GM12878 (cell line): ENCODE data around the genes MAGED2, PAGE2B and SPIN3.

- RAMPAGE, long total RNA: no peak
- RRBS, 2 experiments: 25% methylated on average over 2 of the region's 10 CpGs; no CpG with 5 or more reads in 1 of the 2 experiments
CAGE:
- cytosol, long polyA minus RNA: no peak
- cytosol, long polyA plus RNA: no peak
- long polyA plus RNA: no peak
- nucleolus, long total RNA: no peak
- nucleus, long polyA plus RNA: no peak
- nucleus, long total RNA: no peak
Observed at GRCh38 chrX:53284437-53285125, 36.6 kb downstream of the IQSEC2 start.

DNA sequence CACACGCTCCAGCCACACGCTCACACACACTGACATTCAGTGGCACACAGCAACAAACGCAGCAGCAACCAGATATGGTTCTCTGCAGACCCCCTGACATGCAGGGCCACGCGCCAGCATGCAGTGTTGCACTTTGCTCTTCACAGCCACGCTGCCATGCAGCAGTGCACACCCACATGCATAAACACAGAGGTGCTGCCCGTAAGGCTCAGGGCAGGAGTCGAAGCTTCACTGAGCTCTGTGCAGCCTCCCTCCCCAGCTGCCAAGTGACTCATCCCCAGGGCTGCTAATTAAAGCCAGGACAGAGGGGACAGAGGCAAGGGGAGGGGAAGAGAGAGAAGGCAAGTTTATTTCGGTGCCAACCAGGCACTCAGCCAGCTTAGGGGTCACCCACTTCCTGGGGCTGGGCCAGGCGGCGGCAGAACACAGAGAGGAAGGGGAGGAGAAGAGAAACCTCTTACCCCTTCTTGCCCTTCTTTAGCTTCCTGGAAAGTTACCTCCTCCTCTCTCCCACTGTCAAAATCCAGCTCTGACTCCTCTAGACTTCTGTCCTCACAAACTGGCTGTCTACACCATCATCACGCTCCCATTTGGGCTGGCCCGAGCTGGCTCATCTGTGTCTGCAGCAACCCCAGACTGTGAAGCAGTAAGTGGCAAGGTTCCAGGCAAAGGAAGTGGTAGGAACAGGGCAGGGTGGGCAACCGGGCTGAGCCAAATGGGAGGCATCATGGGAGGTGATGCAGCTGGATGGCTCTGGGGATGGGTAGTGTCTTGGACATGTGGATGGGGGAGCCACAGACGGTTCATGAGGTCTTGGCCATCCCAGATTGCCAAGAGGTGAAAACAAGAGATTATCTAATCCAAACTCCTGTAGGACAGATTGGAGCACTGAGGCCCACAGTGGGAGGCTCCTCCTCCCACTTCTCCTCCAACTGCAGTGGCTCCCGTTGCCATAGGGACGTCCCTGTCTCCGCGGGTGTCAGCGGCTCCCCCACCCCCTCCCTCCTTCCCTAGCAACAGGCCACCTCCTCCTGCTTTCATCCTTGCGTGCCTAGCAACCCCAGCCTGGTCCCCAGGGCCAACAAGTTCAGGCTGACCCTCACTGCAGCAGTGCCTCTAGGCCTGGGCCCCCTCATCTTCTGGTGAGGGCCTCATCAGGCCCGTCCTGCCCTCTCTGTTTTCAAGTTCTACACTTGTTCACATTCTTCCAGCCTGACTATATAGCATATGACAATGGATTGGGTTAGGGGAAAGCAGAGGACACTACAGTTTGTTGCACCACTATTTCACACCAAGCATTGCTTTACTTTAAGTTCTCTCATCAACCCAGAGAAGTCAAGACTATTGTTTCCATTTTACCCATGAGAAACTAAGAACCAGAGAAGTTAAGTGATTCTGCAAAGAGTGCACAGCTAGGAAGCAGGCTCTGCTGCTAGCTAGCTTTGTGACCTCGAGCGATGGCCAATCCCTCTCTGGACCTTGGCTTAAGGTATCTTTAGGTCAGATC is 33.2 kb downstream of the IQSEC2 start:
- RAMPAGE, long total RNA: no peak
- RRBS, 2 experiments: no CpG with 5 or more reads among the region's 24 CpGs
CAGE:
- cytosol, long polyA minus RNA: no peak
- cytosol, long polyA plus RNA: no peak
- long polyA plus RNA: no peak
- nucleolus, long total RNA: no peak
- nucleus, long polyA plus RNA: no peak
- nucleus, long total RNA: no peak

- RAMPAGE, long total RNA: no peak
- RRBS, 2 experiments: no CpG with 5 or more reads among the region's 7 CpGs
CAGE:
- cytosol, long polyA minus RNA: no peak
- cytosol, long polyA plus RNA: no peak
- long polyA plus RNA: no peak
- nucleolus, long total RNA: no peak
- nucleus, long polyA plus RNA: no peak
- nucleus, long total RNA: no peak
Observed at GRCh38 chrX:53374119-53374841, 48.2 kb downstream of the SMC1A start.

- RAMPAGE, long total RNA: no peak
- RRBS, 2 experiments: no CpG with 5 or more reads among the region's 7 CpGs
CAGE:
- cytosol, long polyA minus RNA: start-site peak on the minus strand at chrX:53573868-53573875, 37 reads
- cytosol, long polyA plus RNA: no peak
- long polyA plus RNA: no peak
- nucleolus, long total RNA: no peak
- nucleus, long polyA plus RNA: no peak
- nucleus, long total RNA: no peak
Observed at GRCh38 chrX:53573574-53574080, 112.9 kb downstream of the HUWE1 start.

DNA sequence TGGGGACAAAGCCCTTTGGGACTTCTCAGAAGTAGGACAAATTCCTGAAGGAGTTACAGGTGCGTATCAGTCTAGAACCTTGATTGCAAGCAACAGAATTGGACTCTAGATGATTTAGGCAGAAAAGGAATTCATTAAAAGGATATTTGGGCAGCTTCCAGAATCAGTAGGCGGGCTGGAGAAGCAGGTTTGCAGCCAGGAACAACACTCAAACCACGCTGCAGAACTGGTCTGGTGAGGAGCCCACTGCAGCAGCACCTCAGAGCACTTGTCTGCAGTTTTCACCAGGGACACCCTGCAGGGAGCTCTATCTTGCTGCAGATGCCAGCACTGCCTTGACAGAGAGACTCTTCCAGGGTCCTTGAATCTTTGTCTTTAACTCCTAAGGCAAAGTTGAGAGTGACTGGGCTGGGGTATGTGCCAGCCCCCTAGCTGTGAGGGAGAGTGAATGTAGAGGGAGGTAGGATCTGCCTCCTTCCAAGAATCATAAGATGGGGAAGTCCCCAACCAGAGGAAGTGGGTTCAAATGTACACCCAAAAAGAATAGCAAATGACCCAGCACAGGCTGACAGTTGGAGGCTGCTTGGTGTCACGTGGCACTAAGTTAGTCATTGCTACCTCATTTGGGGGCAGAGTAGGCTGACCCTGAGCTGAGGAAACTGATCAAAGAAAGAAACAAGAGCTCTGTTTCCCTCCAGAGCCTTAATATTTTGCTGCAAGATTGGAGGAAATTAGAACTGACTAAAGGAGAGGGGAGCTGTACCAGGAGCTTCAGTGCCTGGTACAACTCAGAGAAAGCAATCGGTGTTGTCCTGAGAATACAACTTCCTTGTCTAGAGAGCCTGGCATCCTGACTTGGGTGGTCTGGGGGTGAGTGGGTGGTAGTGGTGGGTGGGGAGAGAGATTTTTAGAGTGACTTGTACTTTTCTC is 28.2 kb upstream of the HUWE1 start:
- RAMPAGE, long total RNA: start-site peak on the minus strand centred at position 431 of the sequence, 211 bp wide, 53 and 81 reads in 2 replicates
- RRBS, 2 experiments: no CpG with 5 or more reads among the region's 5 CpGs
CAGE:
- cytosol, long polyA minus RNA: start-site peak on the minus strand centred at position 474 of the sequence, 59 bp wide, 76 reads
- cytosol, long polyA plus RNA: start-site peak on the plus strand centred at position 691 of the sequence, 168 bp wide, 14 and 10 reads in 2 replicates
- long polyA plus RNA: no peak
- nucleolus, long total RNA: start-site peak on the minus strand centred at position 346 of the sequence, 272 bp wide, 173 reads; start-site peak on the plus strand centred at position 700 of the sequence, 149 bp wide, 51 reads
- nucleus, long polyA plus RNA: start-site peak on the minus strand centred at position 415 of the sequence, 100 bp wide, 123 and 154 reads in 2 replicates
- nucleus, long total RNA: no peak

DNA sequence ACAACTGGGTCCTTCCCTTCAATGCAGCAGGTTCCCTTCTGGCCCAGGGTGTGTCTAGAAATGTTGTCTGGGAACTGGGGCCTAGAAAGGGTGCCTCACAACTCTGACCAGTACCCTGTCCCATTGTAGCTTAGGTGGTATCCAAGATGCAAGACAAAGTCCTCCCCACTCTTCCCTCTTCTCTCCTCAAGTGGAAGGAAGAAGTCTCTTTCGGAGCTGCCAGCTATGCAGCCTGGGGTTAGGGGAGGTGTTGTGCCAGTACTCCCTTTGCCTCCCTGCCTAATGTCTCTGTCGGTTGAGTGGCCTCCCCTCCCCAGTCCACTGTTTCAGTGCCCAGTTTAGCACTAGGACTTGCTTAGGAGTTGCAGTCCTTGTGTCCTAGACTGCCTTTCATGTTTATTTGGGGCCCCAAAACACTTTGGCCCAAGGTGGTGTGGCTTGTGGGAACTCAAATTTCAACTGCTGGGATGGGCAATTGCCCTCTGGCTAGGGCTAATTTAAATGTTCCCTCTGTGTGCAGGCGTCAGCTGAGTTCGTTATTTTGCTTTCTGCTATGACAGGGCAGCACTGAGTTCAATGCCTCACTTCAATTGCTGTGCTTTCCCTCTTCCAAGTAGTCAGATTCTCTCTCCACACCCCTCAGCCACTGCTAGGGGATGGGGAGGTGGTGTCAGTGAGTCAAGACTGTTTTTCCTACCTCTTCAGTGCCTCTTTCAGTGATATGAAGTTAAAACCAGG is 51.3 kb downstream of the ITIH6 start:
- RAMPAGE, long total RNA: no peak
- RRBS, 2 experiments: no CpG with 5 or more reads among the region's 4 CpGs
CAGE:
- cytosol, long polyA minus RNA: no peak
- cytosol, long polyA plus RNA: no peak
- long polyA plus RNA: no peak
- nucleolus, long total RNA: no peak
- nucleus, long polyA plus RNA: no peak
- nucleus, long total RNA: no peak

- RAMPAGE, long total RNA: no peak
- RRBS, 2 experiments: no CpG with 5 or more reads among the region's 2 CpGs
CAGE:
- cytosol, long polyA minus RNA: no peak
- cytosol, long polyA plus RNA: no peak
- long polyA plus RNA: no peak
- nucleolus, long total RNA: no peak
- nucleus, long polyA plus RNA: no peak
- nucleus, long total RNA: no peak
Observed at GRCh38 chrX:54774406-54775255, 23.4 kb downstream of the ITIH6 start.

DNA sequence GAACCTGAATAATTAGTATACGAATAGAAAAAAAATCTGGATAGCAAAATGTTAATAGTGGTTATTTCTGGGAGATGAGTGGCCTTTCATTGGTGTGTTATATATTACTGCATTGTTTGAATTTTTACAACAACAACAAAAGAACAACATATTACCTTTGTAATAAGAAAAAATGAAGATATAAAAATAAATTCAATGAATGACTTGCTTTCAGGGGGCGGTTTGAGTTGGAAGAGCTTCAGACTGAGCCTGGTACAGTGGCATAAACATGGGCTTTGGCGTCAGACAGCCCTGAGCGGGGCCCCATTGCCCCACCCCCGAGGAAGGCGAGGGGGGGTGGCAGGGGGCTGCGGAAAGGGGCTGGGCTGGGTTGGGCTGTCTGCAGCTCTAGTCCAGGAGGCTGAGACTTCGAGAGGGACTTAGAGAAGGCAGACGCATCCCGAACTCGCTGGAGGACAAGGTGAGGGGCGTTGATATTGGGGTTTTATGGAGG is at the start of gene MAGED2:
Gene MAGED2 (plus strand): TSS at position 403 of the 493 bp plus-strand sequence.
- RAMPAGE, long total RNA: no peak
- RRBS, 2 experiments: no CpG with 5 or more reads among the region's 12 CpGs
CAGE:
- cytosol, long polyA minus RNA: no peak
- cytosol, long polyA plus RNA: start-site peak on the plus strand centred at position 385 of the sequence, 58 bp wide, 103 and 74 reads in 2 replicates
- long polyA plus RNA: start-site peak on the plus strand centred at position 382 of the sequence, 82 bp wide, 111 and 67 reads in 2 replicates
- nucleolus, long total RNA: start-site peak on the plus strand centred at position 413 of the sequence, 20 bp wide, 143 reads
- nucleus, long polyA plus RNA: start-site peak on the plus strand centred at position 405 of the sequence, 54 bp wide, 108 and 87 reads in 2 replicates
- nucleus, long total RNA: start-site peak on the plus strand centred at position 381 of the sequence, 46 bp wide, 23 reads

DNA sequence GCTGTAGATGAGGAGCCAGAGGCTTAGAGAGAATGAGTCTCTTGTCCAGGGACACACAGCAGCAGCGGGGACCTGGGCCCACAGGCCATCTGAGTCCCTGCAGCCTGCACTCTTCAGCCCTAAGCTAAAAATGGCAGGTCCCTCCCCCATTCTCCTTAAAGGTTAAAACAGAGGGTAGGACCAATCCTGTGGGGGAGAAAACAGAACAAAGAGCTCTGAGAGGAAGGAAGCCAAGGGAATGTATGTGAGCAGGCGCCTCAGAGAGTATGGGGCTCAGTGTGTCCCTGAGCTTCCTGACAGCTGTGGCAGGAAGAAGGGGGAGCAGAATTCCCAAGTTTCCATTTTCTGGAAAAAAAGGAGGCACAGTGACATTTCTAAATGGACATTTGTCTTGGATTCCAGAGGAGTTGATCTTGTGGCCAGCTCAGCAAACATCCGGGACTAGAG is 16.1 kb downstream of the MAGED2 start:
- RAMPAGE, long total RNA: no peak
- RRBS, 2 experiments: no CpG with 5 or more reads among the region's 3 CpGs
CAGE:
- cytosol, long polyA minus RNA: no peak
- cytosol, long polyA plus RNA: no peak
- long polyA plus RNA: no peak
- nucleolus, long total RNA: no peak
- nucleus, long polyA plus RNA: no peak
- nucleus, long total RNA: no peak

DNA sequence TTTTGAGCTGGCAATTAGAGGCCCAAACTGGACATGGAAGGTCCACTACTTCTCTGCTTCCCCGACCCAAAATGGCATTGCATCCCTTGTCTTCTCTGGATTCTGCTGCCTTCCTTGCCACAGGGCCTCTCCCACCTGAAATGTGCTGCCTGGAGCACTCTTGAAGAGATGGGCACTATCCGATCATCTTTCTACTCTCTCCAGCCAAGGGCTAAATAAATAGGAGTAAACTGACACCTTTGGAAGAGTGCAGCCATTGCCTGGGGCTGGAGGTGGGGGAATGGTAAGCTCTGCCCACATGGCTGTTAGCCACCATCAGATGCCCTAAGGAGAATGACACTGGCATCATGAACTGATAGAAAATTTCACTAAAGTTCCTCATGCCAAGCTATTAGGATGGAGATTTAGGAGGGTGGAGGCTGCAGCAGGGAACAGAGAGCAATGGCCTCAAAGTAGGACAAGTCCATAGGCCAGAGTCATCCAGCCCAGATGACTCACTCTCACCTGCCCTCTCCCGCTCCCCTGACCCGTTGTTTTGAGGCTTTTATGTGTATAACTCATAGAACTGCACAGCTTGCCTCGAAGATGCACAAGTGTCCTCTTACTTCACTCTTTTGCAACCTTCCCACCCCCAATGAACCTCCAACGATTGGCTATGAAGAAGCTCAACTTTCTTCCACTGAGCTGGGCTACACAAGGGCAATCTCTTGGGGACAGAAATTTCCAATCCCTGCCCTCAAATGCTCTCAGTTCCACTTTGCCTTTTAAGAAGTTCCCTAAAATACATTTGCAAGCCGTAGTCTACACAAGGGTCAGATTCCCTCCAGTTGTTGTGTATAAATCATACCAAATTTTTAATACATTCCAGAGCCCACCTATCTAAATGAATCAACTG is 872 bp upstream of the PFKFB1 start:
- RAMPAGE, long total RNA: no peak
- RRBS, 2 experiments: no CpG with 5 or more reads among the region's 7 CpGs
CAGE:
- cytosol, long polyA minus RNA: no peak
- cytosol, long polyA plus RNA: no peak
- long polyA plus RNA: no peak
- nucleolus, long total RNA: no peak
- nucleus, long polyA plus RNA: no peak
- nucleus, long total RNA: no peak

DNA sequence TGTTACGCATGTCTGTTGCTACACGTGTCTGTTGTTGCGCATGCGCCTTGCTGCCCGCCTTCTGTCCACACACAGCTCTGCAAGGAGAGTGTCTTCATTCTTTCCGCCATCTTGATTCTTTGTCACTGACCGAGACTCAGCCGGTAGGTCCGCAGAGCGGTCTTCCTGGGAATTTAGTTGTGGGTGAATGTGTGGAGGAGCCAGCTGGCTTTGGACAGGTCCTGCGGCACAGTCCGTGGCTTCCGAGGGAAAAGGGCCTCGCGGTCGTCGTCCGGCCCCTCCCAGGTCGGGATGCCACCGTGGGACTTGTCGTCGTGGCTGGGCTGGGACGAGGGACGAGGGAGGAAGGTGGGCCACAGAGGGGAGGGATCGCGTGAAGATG is at the start of gene PAGE2B:
Gene PAGE2B (plus strand): TSS at position 59 of the 382 bp plus-strand sequence.
- RAMPAGE, long total RNA: no peak
- RRBS, 2 experiments: no CpG with 5 or more reads among the region's 26 CpGs
CAGE:
- cytosol, long polyA minus RNA: no peak
- cytosol, long polyA plus RNA: no peak
- long polyA plus RNA: no peak
- nucleolus, long total RNA: no peak
- nucleus, long polyA plus RNA: no peak
- nucleus, long total RNA: no peak

- RAMPAGE, long total RNA: no peak
- RRBS, 2 experiments: no CpG with 5 or more reads among the region's 45 CpGs
CAGE:
- cytosol, long polyA minus RNA: no peak
- cytosol, long polyA plus RNA: no peak
- long polyA plus RNA: no peak
- nucleolus, long total RNA: start-site peak on the plus strand at chrX:55453131-55453137, 16 reads; start-site peak on the plus strand at chrX:55453268-55453302, 15 reads; start-site peak on the plus strand at chrX:55453400-55453443, 14 reads
- nucleus, long polyA plus RNA: no peak
- nucleus, long total RNA: no peak
Observed at GRCh38 chrX:55452393-55453701, 920 bp downstream of the MAGEH1 start.

DNA sequence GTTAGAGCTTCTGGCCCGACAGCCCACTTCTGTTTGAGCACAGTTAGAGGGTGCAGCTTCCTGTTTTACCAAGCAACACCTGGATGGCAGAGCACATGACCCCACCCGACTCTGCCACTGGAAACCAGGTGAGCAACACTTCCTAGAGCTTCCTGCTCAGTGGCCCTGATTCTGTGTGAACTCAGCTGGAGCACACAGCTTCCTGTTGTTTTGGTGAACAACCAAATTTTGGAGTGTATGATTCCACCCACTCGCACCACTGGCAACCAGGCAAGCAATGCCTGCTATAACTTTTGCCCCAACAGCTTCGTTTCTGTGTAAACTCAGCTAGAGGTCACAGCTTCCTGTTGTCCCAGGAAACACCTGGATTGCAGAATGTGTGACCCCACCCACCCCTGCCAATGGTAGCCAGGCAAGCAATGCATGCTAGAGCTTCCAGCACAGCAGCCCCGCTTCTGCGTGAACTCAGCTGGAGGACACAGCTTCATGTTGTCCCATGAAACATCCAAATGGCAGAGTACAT is 163.8 kb upstream of the KLF8 start:
- RAMPAGE, long total RNA: no peak
- RRBS, 2 experiments: no CpG with 5 or more reads among the region's 6 CpGs
CAGE:
- cytosol, long polyA minus RNA: no peak
- cytosol, long polyA plus RNA: no peak
- long polyA plus RNA: no peak
- nucleolus, long total RNA: no peak
- nucleus, long polyA plus RNA: no peak
- nucleus, long total RNA: no peak

DNA sequence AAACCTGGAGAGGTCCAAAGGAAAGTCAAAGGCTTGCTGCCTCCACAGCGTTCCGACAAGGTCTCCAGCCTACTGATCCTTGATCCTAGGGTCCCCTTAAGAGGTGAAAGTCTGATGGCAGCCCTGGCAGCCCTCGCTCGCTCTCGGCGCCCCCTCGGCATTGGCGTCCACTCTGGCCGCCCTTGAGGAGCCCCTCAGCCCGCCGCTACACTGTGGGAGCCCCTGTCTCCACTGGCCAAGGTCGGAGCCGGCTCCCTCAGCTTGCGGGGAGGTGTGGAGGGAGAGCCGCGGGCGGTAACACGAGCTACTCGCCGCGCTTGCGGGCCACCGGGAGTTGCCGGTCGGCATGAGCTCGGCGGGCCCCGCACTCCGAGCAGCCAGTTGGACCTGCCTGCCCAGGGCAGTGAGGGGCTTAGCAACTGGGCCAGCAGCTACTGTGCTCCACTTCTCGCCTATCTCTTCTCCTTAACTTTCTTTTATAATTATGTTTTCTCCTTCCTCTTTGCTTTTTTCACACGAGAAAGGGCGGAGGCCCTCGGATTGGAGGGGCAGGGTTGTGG is 38.2 kb downstream of the NBDY start:
- RAMPAGE, long total RNA: no peak
- RRBS, 2 experiments: 5 to 91% methylated on average over 6 of the region's 33 CpGs
CAGE:
- cytosol, long polyA minus RNA: no peak
- cytosol, long polyA plus RNA: no peak
- long polyA plus RNA: no peak
- nucleolus, long total RNA: no peak
- nucleus, long polyA plus RNA: start-site peak on the minus strand centred at position 448 of the sequence, 105 bp wide, 14 and 10 reads in 2 replicates
- nucleus, long total RNA: no peak

DNA sequence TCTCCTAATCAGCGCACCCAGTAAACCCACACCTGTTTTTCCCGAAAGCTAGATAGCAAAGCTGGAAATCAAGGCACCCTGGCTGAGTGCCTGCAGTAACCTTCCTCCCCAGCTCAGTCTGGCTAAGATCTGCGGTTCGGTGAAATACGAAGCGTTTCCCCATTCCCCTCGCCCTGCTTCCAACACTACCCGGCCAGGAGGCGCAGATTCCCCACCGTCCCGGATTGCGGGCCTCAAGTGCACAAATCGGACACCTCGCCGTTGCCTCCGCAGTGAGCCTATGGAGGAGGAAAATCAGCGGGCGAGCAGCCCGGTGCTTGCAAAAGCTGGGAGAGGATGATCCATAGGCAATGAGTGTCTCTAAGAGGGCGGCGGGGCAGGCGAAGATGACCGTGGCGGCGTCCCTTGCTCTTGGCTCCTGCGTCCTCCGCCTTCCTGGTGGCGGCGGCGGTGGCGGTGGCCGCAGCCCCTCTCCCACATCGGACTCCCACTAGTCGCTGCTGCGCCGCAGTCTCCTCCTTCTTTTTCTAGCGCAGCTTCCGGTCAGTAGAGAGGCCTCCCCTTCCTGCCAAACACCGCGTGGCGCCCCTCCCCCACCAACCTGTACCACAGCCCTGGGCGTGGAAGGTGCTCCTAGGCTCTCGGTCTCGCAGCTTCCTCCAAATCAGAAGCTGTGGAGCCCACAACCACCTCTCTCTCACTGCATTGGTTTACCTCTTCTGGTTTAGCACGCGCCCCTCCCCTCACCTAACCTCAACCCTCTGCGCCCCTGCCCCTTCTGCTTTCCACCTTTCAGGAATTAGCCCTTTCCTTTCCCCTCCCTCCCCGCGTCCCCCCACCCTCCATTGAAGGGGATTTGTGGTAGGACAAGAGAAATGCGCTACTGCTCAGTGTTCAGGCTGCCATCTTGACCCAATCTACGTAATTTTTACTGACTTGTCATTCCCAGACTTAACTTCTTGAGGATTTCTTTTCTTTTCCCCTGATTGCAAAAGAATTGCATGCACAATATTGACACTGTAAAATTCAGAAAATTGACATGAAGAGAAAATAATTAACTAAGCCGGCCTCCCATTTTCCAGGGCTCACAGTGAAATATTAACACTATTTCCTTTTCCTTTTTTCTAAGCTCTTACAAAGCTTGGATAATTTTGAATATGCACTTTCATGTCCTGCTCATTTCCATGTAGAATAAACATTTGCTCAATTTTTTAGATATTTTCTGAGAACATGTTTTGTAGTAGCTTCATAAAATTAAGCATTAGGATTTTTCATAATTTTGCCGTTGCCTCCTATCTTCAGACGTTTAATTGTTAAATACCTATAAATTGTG is at the start of gene SPIN3:
Gene SPIN3 (minus strand): TSS at position 515 of the 1,333 bp plus-strand sequence.
- RAMPAGE, long total RNA: start-site peak on the minus strand centred at position 467 of the sequence, 71 bp wide, 30 and 100 reads in 2 replicates
- RRBS, 2 experiments: 34 to 44% methylated on average over 6 of the region's 54 CpGs
CAGE:
- cytosol, long polyA minus RNA: no peak
- cytosol, long polyA plus RNA: no peak
- long polyA plus RNA: no peak
- nucleolus, long total RNA: no peak
- nucleus, long polyA plus RNA: start-site peak on the minus strand centred at position 493 of the sequence, 23 bp wide, 36 and 63 reads in 2 replicates
- nucleus, long total RNA: no peak

DNA sequence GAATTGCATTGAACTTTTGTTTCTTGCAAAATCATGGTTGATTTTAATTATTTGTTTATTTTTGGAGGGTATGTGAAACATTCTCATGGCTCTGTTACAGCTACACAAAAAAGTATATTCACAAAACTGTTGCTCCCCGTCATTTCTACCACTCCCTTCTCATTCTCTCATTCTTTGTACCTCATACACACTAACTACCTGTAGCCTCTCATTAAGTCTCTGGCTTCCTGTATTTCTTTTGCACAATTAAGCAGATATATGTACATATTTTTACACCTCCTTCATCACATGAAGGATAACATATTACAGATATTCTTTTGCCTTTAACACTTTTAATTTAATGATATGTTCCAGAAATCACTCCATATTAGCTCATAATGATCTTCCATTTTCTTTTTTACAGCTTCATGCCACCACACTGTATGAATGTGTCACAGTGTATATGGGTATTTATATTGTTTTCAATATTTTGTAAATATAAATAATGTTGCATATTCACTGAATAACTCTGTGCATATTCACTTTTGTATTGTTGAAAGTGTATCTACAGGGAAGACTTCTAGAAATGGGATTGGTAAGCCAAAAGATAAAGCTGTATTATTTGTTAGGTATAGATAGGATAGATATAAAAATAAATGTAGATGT is 204.6 kb upstream of the SPIN4 start:
- RAMPAGE, long total RNA: no peak
- RRBS, 2 experiments: no CpG with 5 or more reads among the region's 1 CpG
CAGE:
- cytosol, long polyA minus RNA: no peak
- cytosol, long polyA plus RNA: no peak
- long polyA plus RNA: no peak
- nucleolus, long total RNA: no peak
- nucleus, long polyA plus RNA: no peak
- nucleus, long total RNA: no peak

DNA sequence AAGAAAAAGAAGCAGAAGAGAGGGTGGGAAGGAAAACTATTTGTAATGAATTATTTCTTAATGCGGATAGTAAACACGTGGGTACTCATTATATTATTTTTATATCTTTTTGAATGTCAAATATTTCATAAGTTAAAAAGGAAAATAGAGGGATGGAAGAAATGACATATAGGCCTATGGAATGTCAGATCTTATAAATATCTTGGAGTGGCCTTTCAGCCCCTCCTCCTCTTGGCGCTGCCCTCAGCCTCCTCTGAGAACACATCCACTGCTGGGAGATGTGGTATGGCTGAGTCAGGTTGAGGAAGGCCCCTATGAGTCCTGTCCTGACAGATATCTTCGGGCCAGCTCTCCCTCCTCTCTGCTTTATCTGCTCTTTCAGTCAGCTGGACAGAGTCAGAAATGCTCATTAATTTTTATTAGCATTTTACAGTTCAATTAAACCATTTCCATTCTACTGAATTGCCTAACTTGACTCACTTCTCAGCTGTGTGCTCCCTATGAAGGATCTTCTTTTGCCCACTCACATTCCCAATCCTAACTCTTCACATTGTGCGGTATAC is 128.1 kb downstream of the ARHGEF9 start:
- RAMPAGE, long total RNA: no peak
- RRBS, 2 experiments: no CpG with 5 or more reads among the region's 5 CpGs
CAGE:
- cytosol, long polyA minus RNA: no peak
- cytosol, long polyA plus RNA: no peak
- long polyA plus RNA: no peak
- nucleolus, long total RNA: no peak
- nucleus, long polyA plus RNA: no peak
- nucleus, long total RNA: no peak

DNA sequence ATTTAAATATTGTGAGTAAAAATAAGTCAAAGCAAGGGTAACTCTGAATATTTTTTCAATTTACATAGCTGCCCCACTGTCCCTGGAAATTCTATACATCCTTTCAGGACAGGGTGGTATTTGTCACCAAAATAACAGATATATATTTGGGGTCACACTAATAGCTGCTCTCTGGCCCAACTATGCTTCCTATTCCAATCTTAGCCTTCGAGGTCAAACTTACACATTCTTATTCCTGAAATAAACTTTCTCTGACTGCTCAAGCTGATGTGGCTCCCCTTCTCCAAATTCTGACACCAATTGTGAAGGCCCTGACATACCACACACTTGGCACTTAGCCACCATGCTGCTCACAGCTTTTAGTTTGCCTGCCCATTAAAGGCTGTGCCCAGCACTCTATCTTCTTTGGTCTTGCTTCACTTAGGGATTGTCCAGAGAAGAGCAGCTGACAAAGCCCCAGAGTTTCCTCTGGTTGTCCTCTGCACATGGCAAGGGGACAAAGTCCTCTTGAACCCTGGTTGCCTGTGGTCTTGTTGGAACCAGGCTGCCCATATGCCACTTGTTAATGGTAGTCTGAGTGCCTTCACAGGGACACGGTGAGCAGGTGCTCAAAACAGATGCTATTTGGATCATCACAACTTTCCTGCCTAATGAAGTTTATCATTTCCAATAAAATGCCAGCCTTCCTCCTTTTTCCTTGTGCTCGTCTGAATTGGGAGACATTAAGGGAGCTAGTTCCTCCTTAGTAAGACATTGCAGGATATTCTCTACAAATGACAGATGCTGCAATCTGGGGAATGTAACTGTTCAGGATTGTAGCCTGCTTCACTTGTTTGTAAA is 126.1 kb downstream of the ARHGEF9 start:
- RAMPAGE, long total RNA: no peak
- RRBS, 2 experiments: no CpG with 5 or more reads among the region's 3 CpGs
CAGE:
- cytosol, long polyA minus RNA: no peak
- cytosol, long polyA plus RNA: no peak
- long polyA plus RNA: no peak
- nucleolus, long total RNA: no peak
- nucleus, long polyA plus RNA: no peak
- nucleus, long total RNA: no peak

- RAMPAGE, long total RNA: no peak
- RRBS, 2 experiments: 20 to 36% methylated on average over 8 to 13 of the region's 31 CpGs
CAGE:
- cytosol, long polyA minus RNA: no peak
- cytosol, long polyA plus RNA: no peak
- long polyA plus RNA: no peak
- nucleolus, long total RNA: no peak
- nucleus, long polyA plus RNA: no peak
- nucleus, long total RNA: no peak
Observed at GRCh38 chrX:64204577-64205117, 861 bp downstream of the AMER1 start.